ENCODE measurements around a stretch of chr22.

- PRO-cap, result no peak
Observed at GRCh38 chr22:37933772-37934267, 19.6 kb downstream of the C22orf23 start.

DNA sequence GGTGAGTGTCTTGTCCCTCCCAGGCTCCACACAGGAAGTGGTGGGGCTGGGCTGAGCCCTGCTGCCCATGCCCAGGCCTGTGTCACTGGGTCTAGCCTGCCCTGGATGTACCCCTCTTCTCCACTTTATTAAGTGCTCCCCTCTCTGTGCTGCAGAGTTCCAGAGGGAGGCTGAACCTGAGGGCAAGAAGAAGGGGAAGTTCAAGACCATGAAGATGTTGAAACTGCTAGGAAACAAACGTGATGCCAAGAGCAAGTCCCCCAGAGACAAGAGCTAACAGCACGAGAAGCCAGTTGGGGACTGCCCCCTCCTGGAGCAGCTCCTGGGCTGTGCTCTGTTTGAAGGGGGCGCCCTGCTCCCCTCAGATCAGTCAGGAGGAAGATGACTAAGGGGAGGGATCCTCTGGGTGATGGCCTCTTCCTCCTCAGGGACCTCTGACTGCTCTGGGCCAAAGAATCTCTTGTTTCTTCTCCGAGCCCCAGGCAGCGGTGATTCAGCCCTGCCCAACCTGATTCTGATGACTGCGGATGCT, 12.8 kb downstream of the C22orf23 start:
- PRO-cap, result no peak

GRCh38 chr22:37980715-37981337, 3.5 kb downstream of the SOX10 start:
- PRO-cap, result no peak

GRCh38 chr22:38016236-38016479, 31.8 kb upstream of the SOX10 start:
- PRO-cap, result no peak

DNA sequence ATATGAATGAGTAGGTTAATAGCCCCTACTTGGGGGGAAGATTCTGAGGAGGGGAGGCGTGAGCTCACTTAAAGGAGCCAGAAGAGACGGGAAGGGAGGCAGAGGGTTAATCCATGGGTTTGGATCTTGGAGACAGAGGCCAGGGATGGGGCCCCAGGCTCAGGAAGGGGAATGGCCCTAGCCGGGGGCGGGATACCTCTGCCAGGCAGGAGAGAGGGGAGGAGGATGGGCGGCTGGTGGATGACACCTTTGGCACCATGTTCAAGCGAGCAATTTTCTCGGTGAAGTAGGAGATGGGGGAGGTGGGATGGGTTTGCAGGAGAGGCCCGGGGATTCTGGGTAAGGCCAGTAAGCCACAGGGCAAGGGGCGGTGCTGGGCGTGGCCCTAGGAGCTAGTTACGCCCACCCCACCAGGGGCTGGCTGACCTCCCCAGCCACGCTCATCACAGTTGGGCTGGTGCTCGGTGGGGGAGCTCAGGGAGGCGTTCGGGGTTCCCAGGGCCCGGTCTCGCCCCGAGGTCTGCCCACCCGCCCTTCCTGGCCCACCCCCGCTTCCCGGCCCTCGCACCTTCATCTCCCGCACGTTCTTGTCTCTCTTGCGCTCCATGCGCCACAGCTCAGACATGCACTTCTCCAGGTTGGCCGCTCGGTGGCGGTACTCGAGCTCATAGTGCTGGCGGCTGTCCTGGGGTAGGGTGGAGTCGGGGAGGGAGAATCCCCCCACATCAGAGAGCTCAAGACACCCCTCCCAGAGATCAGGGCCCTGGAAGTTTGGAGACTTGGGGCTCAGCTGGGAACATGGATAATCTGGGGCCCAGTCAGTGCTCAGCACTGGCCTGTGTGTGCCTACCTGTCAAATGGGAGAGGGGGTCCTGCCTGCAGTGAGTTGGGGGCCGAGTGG, 12.7 kb downstream of the BAIAP2L2 start:
- PRO-cap, result no peak

- PRO-cap, result no peak
Observed at GRCh38 chr22:38127133-38128075, 16.9 kb upstream of the BAIAP2L2 start.

DNA sequence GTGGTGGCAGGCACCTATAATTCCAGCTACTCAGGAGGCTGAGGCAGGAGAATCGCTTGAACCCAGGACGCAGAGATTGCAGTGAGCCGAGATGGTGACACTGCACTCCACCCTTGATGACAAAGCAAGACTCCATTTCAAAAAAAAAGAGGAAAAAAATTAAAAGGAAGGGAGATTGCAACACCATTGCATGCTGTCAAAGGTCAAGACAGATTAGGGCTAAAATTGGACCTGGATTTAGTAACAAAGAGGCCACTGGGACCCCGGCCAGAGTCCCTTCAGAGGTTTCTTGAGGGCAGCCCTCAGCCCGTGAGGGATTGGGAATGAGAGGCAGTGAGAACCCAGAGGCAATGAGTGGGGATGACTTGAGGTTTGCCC, 8.2 kb upstream of the MAFF start:
- PRO-cap, result no peak

DNA sequence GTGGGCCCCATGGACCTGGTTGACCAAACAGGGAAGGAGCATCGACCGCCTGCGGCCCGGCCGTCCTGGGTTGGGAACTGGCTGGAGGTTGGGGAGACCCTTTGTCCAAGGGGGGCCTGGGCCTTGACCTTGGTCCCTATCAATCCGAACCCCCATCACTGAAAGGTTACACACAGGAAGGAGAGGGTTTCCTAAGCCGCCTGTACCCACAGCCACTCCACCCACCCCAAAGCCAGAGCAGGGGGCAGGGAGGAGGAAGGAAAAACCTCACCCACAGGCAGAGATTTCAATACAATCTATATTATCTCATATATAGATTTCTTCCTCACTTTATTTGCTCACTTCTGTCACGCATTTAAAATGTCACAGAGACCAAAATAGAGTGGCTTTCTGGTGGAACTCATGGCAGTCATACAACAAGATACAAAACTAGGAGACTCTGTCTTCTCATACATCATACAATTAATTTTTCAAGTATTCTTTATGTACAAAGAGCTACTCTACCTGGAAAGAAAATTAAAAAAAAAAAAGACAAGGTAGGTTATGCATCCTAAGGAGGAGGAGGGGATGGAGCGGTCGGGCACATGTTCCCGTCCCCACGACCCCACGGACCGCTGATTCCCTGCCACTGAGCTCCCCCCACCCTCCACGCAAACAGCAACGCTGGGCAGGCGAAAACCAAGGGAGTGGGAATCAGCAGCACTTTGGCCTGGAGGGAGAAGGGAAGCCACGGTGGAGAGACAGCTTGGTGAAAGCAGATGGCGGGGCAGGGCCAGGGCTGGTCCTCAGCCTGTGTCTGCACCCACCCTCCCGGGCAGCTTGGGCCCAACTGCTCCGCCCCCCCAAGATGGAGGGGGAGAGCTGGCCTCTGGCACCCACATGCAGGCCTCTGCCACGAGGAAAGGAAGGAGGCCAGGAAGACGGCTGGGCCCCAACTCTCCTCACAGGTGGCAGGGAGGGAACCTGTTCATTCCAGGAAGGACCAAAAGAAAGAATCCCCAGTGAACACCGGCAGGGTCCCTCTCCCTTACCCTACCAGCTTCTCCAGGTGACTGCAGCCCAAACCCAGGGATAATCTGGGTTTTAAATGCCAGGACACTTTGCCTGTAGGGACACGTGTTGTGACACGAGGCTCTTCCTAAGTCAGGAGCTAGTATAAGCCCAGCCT, 17.6 kb downstream of the MAFF start:
- PRO-cap, result no peak

- PRO-cap, result no peak
Observed at GRCh38 chr22:38246674-38247335, 26.0 kb downstream of the TMEM184B start.

GRCh38 chr22:38261997-38262529, 10.7 kb downstream of the TMEM184B start:
- PRO-cap, result no peak

- PRO-cap, result no peak
Observed at GRCh38 chr22:38312763-38313069, 4.5 kb downstream of the CSNK1E start.

DNA sequence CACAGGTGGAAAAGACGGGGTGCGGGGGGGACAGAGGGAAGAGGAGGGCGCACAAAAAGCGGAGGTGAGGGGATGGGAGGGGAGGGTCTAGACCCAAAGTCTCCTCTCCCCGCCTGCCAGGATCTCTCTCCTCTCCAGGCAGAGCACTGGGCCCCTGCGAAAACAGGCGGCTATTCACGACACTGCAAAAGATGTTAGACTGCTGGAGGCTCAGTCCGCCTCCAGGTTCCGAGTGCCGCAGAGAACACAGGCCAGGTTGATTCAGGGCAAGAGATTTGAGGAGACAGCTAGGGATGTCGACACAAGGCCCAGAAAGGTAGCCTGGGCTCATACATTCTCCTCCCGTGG, 394 bp upstream of the CSNK1E start:
- PRO-cap, result unidirectional peak, minus-strand start at position 234 of the sequence

DNA sequence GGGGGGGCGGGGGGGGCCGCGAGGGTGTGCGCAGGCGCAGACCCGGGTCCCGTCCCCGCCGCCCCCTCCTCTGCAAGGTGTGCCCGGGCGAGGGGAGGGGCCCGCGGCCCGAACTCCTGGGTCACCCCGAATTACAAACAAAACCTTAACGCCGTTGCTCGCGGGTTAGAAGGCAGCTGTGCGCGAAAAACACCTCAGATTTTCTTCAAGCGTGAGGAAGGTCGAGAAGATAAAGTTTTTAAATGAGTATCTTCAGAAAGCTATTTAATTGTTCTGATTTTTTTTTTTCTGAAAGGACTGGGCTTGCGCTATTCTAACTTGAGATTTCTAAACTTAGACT, 55.8 kb downstream of the KCNJ4 start:
- PRO-cap, result no peak

DNA sequence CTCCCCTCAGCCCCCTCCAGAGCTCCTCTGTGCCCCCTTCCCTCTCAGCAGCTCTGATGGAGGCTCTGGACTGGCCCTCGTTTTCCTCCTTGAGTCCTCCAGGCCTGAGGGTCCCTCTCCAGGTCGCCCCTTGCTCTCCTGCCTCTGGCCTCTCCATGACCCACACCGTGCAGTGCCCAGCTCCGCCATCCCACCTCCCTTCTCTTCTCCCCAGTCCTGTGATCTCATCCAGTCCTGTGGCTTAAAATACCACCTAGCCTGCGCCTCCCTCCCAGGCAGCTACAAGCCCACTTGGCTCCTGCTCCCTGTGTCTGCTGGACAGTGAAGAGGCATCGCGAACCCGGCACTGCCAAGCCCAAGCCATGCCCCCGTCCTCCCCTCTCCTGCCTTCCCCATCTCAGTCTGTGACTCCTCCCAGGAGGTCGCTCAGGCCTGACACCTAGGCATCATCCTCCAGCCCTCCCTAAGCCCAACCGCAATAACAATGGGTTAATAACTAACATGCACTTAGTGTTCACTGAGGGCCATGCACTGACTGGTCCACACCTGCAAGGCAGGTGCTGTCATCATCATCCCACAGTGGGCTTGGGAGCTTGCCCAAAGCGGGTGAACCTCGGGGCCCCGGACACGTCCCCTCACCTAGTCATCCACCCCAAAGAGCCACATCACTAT, 11.8 kb downstream of the KCNJ4 start:
- PRO-cap, result no peak

GRCh38 chr22:38444079-38444482, 10.9 kb downstream of the KCNJ4 start:
- PRO-cap, result no peak

- PRO-cap, result no peak
Observed at GRCh38 chr22:38452377-38452842, 2.6 kb downstream of the KCNJ4 start.

GRCh38 chr22:38489101-38490068, 16.7 kb downstream of the DDX17 start:
- PRO-cap, result unidirectional peak, minus-strand start at chr22:38489398

- PRO-cap, result no peak
Observed at GRCh38 chr22:38492025-38492398, 14.1 kb downstream of the DDX17 start.

DNA sequence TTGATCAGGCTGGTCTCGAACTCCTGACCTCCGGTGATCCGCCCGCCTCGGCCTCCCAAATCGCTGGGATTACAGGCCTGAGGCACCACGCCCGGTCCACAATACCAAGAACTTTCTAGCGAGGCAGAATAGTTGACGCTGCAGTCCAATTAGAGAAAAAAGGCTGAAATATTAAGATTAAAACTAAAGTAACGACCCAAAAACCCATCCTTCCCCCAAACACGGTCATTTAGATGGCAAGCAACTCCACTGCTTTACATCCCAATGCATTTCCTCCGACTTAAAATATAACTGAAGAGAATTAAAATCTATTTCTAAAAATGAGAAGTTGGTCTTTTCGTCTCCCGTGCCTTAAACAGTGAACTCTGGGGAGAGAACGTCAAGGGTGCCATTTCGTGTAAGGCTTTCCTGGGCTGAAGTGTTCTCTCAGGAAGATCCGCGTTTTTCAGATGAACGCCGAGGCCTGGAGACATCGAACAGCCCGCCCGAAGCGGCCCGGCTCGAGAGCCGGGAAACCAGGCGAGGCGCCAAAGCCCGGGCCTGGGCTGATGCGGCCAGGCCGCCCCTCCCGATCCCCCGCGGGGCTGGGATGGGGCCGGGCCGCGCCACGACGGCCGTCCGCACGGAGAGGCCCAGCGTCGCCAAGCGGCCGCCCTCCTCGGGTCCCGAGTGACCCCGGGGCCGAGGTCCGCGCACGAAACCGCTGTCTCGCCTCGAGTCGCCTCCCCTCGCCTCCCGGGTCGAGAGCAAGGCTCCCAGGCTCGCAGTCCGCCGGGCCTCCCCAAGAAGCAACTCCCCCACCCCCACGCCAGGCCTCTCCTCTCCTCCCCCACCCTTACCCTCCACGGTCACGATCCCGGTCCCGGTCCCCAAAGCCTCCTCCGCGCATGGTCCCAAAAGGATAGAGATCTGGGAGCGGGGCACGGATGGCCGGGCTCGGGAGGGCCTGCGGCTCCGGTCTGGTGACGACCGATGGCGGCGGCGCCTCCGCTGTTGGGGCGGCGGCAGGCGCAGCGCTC, 690 bp downstream of the DDX17 start:
- PRO-cap, result unidirectional peak, plus-strand start at position 358 of the sequence; bidirectional peak, plus-strand start at position 572 of the sequence, minus-strand start at position 447 of the sequence; bidirectional peak, plus-strand start at position 972 of the sequence, minus-strand start at position 790 of the sequence

- PRO-cap, result no peak
Observed at GRCh38 chr22:38737848-38738940, 17.6 kb downstream of the SUN2 start.